ENCODE data around the gene LIMCH1.

DNA sequence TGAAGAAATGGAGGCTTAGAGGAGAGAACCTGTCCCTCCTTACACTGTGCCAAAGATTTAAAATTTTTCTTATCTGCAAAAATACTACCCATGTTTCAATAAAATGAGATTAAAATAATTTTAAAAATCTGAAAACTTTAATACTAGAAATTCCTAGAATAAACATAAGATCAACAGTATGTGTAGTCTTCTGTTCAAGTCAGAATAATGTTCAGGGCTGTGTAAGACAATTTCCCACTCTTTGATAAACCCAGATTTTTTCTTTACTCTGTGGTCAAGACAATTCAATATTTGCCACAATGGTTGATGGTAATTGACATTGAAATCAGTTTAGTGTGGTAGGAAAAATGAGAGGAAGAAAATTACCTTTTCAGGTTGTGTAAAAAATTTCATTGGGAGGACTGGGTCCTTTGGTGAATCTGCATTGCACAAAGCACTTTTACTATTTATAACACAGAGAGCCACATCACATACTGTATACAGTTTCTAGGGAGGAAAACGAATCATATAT is 129.2 kb downstream of the PDS5A start:
- RRBS, result no CpG with 5 or more reads among the region's 1 CpG

GRCh38 chr4:39863180-39863990 is 114.3 kb downstream of the PDS5A start:
- RRBS, result no CpG with 5 or more reads among the region's 7 CpGs

DNA sequence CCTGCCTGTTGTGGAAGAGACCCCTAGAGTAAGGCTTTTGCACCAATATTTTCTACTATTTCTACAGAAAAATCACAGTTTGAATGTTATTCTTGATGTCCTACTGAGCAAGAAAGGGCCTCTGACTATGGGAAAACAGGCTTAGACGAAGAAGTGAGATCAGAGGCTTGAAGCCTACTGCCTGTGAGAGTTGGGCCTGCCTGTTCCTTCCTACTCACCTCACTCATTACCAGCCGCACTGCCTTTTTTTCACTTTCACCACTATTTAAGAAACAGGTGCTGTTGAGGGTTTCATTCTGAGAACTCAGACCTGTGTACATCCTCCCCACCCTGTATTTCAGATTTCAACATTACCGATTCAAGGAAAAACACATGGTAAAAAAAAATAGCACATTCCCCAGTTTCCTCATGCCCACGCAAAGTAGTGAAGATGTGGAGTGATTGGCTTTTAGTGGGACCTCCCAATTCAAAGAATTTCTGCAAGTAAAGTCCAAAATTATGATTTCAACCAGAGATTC is 98.3 kb downstream of the CHRNA9 start:
- RRBS, result no CpG with 5 or more reads among the region's 4 CpGs

- RRBS, result no CpG with 5 or more reads among the region's 7 CpGs
Observed at GRCh38 chr4:40448785-40449399, 113.8 kb downstream of the CHRNA9 start.

DNA sequence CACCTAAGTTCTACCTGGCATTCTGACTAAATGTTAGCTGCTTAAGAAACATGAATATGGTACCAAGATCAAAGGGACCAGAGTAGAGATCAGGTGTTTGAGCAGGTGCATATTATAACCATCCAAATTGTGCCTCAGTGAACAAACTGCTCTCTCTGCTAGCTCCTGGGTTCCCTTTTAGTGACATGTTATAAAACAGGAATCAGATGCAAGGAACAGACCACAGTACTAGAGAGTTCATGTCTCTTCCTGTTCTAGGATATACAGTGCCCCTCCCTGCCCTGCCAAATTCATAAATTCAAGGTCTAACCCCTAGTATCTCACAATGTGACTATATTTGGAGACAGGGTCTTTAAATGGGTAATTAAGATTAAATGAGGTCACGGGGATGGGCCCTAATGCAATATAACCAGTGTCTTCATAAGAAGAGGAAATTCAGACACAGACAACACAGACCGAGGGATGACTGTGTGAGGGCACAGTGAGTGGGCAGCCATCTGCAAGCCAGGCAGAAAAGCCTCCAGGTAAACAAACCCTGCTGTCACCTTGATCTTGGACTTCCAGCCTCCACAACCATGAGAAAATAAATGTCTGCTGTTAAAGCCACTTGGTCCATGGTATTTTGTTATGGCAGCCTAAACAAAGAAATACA is 82.6 kb downstream of the RBM47 start:
- RRBS, result no CpG with 5 or more reads among the region's 2 CpGs

GRCh38 chr4:40576899-40577636 is 52.6 kb downstream of the RBM47 start:
- RRBS, result no CpG with 5 or more reads among the region's 7 CpGs

DNA sequence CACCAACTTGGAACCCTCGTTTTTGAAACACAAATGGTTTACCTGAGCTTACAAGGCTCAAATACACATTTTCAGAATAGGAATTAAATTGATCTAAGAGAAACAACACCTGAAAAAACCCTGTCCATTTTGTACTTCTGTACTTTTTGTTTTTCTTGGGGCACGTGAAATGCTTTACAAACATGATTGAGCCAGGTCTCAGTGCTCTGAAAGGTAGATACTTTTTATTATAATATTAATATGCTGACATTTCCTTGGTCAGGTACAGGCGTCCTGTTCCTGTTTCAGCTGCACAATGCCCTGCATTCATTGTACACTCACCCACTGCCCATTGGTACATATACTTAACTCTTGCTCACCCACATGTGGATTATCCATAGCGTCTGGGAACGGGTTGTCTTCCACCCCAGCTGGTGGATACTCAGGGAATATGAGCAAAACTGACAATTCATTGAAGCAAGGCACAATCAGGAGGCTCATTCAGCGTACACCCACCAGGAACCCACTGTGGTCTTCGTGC is 4.4 kb downstream of the RBM47 start:
- RRBS, result no CpG with 5 or more reads among the region's 7 CpGs

DNA sequence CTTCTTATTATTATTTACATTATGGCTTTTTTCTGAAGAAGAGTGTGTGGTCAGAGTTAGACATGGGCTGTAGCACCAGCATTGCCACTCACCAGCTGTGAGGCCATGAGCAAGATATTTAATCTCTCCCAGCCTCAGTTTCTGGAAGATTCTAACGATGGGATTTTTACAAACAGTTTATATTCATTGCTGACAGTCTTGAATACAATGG is 1.3 kb upstream of the RBM47 start:
- RRBS, result no CpG with 5 or more reads among the region's 1 CpG

DNA sequence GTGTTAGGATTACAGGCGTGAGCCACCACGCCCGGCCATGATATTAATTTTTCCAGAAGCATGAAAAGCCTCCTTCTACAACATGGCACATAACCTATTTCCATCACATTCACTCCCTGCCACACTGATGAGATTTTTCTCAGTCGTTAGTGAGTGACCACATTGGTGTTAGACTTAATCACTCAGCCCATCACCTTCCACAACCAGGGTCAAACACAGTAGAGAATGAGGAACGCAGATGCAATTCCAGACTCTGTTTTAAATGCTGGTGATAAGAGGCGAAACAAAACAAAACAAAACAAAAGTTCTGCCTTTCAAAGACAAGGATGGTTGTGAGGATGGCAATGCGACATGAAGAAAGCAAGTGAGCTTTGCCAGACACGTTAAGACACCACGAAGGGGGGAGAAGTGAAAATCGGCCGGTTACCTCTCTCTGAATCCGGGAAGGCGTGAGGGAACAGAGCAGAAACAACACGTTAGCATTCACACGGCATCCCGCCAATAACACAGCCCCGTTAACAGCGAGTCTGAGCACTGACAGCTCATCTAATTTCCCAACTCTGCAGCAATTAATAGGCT is 92.3 kb downstream of the NSUN7 start:
- RRBS, result no CpG with 5 or more reads among the region's 18 CpGs

- RRBS, result no CpG with 5 or more reads among the region's 8 CpGs
Observed at GRCh38 chr4:40842522-40843143, 92.9 kb downstream of the NSUN7 start.

DNA sequence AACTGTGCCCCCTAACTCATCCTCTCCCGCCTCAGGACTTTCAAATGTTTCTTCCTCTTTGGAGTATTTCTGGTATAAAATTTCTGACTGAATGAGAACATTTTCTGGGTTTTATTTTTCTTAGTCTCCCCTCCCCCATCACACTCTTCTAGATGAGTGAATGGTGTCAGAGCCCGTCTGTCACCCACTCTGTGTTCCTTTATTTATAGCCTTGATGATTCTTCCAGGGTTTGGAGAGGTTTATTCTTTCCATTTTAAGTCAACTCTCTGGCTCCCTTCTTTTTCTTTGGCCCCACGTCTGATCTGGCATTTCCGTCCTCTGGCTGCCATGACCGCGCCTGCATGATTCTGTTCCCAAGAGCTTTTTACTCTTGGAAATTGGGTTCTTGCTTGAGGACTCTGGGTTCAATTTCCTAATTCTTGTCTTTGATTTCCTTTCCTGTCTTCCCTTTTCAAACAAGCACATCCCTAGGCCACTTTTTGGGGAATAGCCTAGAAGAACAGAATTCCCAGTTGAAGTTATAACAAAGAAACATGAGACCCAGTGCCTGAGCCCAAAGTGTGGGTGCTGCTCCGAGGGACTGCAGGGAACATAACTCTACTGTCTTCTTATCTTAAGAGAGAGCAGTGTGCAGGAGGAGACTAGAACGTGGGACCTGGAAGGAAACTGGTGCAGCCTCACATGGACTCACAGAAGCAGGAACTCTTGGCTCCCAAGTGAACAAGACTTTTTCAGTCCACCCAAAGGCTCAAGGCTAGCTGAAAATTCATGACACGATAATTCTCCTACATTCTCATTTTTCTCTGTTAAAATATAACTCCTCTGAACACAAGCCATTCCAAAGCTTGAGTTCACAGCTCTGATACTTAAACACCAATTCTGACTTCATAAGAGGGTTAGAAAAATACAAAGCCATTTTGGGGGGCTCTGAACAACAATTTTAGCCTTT is 129.1 kb downstream of the NSUN7 start:
- RRBS, result no CpG with 5 or more reads among the region's 9 CpGs

DNA sequence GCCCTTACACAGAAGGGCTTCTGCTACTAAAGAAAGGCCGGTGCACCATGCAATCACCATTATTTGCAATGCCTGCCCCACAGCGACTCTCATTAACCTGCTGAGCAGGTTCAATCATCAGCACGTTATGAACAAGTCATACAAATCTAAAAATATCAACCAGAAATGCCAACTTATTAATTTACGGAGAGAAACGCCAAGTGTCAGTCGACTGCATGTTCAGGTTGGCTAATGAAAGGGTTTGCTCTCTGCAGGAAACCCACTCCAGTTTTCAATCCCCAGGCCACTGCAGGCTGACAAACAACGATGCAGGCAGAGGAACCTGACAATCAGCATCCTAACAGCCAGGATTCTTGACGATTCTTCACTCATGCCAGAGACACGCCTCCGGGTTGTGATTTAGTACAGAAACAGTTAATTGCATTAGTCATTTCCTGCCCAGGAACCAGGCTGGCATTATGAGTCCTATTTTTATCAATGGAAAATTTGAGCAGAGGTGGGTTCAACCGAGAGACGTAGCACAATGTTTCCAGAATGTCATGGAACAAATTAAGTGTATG is 159.4 kb downstream of the NSUN7 start:
- RRBS, result no CpG with 5 or more reads among the region's 12 CpGs

DNA sequence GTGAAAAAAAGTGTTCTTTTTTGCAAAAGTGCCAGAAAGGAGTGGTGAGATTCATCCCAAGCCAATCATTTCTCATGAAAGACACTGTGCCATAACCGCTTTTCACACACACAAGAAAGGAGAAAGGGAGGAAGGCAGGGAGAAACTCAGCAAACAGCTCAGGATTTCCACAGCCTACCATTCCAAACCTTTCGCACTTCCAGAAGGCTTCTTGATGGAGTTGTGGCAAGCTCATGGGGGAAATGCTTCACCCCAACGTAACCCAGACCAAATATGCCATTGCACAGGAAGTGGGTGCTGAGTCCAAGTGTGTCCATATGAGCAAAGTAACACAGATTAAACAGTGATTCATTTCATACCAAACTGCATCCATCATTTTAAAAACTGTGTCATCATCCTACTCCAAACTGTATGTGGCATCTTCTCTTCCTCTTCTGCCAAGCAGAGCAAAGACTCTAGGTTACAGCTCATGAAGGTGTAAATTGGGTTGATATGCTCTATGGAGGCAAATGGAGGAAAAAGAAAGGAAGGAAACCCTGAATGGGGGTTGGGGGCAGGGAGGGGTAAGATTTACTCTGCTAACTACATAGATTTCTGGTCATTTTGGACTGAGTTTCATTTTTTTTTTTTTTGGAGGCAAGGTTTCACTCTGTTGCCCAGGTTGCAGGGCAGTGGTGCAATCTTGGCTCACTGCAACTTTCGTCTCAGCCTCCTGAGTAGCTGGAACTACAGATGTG is 223.8 kb downstream of the APBB2 start:
- RRBS, result no CpG with 5 or more reads among the region's 4 CpGs

- RRBS, result no CpG with 5 or more reads among the region's 3 CpGs
Observed at GRCh38 chr4:41144036-41144329, 70.4 kb downstream of the APBB2 start.

DNA sequence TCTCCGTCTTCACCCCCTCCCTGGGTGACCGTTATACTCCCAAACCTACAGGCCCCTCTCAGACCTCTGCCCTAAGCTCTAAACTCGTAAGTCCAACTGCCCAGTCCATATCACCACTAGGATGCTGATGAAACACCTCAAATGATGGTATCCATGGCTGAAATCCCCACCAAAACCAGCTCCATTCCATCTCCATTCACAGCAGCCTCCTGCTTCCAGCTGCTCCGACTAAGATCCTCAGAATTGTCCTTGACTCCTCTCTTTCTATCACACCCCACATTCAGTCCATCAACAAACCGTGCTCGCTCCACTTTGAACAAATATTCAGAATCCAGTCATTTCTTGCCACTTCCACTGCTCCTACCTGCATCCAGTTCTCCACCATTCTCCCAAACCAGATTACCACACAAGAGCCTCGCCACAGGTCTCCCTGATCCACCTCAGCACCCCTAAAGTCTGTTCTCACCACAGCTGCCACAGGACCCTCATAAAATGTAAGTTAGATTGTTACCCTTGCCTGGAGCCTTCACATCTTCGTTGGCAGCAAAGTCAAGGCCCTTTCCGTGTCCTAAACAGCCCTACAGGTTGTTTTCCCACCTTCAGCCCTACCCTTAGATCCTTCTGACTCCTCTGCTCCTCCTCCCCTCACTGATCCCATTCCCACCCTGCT is 19.1 kb downstream of the APBB2 start:
- RRBS, result no CpG with 5 or more reads among the region's 9 CpGs

DNA sequence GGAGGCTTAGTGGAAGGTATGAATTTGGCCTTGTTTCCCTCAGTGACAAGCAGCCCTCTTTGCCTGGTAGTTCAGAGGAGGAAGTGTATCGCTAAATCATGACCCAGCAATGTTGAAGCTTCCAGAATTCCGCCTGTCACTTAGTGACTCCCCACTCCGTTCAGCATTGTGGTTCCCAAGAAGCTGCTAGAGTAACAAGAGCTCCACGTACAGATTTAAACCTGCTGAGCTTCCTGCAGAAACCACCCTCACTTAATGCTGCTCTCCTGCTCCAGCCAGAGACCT is 105.1 kb downstream of the UCHL1 start:
- RRBS, result no CpG with 5 or more reads among the region's 4 CpGs

- RRBS, result no CpG with 5 or more reads among the region's 14 CpGs
Observed at GRCh38 chr4:41514935-41515626, 22.9 kb upstream of the LIMCH1 start.

DNA sequence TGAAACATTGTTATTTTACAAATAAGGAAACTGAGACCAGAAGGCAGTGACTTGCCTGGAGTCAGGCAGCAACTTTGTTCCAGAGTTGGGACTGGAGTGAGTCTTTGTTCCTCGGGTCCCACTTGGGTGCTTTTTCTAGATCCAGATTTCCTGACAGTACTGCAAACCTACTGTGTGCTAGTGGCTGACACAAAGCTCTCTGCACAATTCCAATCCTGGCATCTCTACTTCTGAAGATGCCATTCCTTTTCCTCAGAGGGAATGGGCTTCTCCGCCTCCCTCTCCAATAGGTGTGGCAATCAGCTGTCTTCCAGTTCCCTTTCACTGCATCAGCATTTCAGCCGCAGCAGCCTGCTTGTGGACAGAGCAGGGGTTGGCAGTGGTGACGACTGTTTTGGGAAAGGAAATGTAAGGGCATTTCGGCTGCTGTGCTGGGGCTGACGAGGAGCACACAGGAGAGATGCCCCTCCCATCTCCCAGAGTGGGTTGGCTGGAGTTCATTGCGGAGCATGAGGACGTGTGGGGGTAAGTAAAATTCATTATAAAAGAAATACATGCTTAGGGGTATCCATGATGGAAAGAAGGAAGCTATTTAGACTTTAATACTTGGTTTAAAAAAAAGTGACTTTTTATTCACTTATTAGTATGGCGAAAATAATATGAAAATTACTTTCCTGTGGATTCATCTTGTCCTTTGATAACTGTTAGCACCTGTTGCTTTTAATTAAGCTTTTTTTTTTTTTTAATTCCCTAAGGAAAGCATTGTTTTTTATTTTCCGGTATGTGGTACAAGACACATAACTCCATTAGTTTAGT is at the start of gene LIMCH1:
Gene LIMCH1, plus strand, starts transcription at position 332 of the 816 bp plus-strand sequence.
- RRBS, result no CpG with 5 or more reads among the region's 10 CpGs